H4 (cell line): ENCODE results near the genes TTC39A and DMRTB1.

DNA sequence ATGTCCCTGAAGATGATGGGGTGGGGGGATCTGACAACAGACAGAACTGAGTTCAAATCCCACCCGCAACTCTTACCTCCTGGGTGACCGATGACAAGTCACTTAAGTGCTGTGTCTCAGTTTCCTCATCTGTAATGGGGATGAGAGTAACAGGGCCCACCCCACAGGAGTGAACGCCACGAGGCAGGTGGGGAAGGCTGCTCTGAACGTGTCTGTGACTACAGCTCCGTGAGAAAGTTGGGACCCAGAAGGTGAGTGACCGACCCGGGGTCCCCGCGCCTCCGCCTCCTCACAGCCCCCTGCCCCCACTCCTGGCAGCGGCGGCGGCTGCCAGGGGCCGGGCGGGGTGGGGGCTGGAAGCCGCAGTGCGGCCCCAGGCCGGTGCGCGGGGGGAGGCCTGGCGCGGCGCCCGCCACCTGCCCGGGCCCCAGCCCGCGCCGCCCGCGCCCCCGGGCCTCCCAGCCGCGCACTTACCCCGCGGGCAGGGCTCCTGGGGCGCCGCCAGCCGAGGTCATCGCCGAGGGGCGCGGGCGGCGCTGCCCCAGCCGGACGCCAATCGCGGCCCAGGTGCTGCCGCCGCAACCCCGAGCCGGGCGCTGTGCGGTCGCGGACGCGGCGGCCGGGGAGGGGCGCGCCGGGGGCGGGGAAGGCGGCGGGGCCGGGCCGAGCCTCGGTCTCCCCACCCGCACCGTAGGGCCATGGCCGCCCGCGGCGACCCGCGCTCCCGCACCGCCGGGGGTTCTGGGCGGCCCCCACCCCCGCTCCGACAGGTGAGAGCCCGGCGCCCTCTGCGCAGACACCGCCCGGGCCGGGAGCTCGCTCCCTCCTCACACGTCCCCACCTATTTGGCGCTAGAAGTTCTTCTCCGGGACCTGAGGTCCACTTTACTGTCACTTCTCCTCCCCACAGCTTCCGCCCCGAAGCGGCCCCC, at the start of gene TTC39A:
TTC39A (minus strand) TSS at position 600 of the 931 bp plus-strand sequence.
- RAMPAGE, long total RNA: no peak

DNA sequence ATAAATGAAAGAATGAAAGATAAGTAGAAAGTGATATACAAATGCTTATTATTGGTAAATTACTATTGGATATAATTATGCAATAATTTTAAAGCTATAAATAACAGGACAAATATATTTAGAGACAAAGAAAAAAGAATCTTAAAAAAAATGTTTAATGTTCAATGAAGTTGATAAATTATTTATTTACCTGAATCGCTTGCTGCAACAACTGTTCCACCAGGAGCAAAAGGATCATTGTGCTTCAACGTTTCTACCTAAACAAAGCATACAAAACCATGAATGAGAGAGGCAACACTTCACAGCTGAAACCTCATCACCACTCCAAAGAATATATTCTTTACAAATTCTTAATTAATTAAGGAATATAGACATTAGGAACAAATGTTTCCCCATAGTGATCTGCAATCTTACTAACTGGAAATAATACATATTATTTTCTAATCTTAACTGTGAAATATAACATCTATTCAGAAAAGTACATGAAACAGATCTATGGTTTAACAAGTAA, 63.9 kb upstream of the TTC39A start:
- RAMPAGE, long total RNA: no peak

GRCh38 chr1:51570340-51570972, 46.4 kb upstream of the OSBPL9 start:
- RAMPAGE, long total RNA: no peak

DNA sequence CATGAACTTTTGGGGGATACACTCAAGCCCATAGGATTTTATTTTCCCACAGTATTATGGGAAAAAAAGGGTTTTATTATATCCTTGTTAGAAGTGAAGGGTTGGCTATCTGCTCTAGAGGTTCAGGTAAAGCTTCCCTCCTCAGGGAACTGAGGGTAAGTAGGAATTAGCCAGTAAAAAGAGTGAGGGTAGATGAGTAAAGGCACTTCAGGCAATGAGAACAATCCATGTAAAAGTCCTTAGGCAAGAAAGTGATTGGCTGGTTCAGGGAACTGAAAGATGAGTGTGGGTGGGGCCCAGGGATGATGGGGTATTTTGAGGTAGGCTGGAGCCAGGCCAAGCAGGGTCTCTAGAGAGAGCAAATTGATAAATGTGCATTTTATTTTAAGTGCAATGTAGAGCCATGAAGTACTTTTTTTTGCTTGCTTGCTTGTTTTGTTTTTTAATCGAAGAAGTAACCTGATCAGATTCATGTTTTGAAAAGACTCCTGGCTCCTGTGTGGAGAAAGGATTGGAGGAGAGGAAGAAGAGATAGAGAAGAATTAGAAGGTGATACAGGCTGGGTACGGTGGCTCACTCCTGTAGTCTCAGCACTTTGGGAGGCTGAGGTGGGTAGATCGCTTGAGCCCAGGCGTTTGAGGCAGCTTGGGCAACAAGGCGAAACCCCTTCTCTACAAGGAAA, 26.5 kb downstream of the OSBPL9 start:
- RAMPAGE, long total RNA: no peak

- RAMPAGE, long total RNA: no peak
These were observed 31.5 kb downstream of the OSBPL9 start for GRCh38 chr1:51648233-51648936.

DNA sequence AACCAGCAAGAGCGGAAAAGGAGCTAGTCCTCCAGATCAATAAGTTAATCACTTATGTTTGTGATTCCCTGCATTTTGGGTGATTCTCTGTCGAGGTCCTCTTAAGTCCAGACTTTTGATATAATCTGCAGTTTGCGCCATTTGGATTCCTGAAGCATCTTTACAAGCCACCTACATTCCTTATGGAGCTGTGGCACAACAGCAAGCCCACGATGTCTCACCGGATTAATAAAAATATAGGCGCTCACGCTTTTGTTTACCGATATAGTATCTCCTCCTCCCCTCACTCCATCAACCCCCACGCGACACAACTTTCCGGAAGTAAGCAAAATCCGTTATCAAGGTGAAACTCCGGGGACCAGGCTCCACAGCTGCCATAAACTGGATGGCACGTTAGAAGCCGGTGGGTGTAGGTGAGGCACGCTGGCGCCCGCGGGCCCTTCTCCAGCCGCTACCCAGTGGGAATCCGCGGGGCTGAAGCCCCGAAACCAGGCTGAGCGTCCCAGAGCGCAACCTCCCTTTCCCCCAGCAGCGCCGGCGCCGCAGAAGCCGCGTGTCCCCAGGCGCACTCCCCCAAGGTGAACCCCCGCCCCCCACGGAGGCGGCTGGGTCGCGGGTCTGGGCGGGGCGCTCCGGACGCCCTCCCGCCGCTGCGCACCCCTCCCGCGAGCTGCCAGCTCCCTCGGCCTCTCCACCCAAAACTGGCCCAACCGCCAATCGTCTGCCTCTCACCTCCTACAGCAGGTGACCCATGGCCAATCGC, 112.3 kb downstream of the OSBPL9 start:
- RAMPAGE, long total RNA: no peak

GRCh38 chr1:51976704-51977673, 13.5 kb downstream of the RAB3B start:
- RAMPAGE, long total RNA: no peak

DNA sequence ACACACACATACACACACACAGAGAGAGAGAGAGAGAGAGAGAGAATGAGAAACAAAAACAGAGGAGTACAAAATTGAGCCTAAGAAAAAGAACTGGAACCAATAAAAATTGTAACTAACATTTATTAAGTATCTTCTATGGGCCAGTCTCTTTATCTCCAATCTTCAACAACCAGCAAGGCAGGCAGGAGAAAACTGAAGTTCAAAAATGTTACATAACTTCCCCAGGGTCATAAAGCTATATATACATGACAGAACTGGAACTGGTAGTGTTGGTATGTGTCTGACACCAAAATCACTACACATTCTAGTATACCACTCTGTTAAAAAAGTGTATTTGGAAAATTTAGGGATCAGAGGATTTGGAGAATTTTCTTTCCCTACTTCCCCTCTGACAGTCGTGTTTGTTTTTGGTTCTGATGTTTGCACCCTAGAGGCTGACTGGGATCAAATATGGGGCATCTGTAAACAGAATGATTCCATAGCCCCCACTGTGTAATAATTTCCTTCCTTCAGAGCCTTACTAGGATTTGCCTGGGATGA, 1.0 kb upstream of the ZFYVE9 start:
- RAMPAGE, long total RNA: no peak

DNA sequence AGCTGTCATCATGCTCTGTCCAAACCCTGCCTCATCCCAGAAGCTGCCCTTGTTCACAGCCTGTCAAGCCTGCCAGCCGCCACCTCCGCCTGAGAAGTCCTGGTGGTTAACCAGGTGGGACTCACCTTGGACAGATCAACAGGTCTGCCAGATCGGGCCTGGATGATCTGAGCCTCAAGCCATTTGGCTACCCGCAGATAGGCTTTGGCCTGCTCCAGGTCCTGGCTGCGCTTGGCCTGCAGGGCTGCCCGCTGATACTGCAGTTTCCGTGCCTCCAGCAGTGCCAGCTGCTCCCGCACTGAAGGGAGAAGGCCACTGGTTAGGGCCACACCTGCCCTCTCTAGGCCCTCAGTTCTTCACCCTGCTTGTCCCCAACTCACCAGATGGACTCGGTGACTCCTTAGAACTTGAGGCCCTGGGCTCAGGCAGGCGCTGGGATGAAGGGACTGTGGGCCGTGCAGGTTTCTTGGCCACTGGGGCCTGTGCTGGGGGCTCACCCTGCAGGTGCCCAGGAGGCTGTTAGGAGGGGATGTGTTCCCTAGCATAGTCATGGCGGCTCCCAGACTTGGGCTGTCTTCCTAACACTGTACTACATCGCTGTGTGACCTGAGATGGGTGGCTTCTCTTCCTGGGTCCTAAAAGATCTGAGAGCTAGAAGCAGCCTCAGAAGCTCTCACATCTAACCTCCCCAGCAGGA, 8.5 kb downstream of the CC2D1B start:
- RAMPAGE, long total RNA: no peak

DNA sequence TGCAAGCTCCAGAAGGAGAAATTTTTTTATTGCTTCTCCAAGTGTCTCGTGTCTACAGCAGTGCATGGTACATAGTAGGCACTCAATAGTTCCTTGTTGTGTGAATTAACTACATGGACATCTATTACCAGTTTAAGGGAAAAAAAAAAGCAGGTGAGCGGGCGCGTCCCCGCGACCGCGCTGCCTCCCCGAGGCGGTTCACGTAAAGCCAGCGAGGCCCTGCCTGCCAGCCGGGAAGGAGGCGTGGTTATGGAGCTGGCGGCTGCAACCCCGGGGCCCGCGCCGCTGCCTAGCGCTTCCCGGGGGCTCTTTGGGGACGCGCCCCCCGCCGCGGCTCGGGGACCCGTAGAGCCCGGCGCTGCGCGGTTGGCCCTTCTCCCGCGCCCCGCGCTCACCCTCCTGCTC, 2.3 kb upstream of the CC2D1B start:
- RAMPAGE, long total RNA: no peak

DNA sequence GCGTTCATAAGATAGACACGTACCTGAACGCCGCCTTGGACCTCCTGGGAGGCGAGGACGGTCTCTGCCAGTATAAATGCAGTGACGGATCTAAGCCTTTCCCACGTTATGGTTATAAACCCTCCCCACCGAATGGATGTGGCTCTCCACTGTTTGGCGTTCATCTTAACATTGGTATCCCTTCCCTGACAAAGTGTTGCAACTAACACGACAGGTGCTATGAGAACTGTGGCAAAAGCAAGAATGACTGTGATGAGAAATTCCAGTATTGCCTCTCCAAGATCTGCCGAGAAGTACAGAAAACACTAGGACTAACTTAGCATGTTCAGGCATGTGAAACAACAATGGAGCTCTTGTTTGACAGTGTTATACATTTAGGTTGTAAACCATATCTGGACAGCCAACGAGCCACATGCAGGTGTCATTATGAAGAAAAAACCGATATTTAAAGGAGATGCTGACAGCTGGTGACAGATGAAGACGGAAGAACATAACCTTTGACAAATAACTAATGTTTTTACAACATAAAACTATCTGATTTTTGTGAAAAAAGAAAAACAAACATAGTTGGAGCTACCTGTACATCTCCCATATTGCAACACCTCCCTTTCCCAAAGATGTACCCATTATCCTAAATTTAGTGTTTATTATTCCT, 2.9 kb upstream of the CC2D1B start:
- RAMPAGE, long total RNA: no peak

GRCh38 chr1:52637478-52637961, 4.6 kb downstream of the SHISAL2A start:
- RAMPAGE, long total RNA: no peak

GRCh38 chr1:52821319-52822335, 20.9 kb upstream of the ZYG11A start:
- RAMPAGE, long total RNA: no peak

DNA sequence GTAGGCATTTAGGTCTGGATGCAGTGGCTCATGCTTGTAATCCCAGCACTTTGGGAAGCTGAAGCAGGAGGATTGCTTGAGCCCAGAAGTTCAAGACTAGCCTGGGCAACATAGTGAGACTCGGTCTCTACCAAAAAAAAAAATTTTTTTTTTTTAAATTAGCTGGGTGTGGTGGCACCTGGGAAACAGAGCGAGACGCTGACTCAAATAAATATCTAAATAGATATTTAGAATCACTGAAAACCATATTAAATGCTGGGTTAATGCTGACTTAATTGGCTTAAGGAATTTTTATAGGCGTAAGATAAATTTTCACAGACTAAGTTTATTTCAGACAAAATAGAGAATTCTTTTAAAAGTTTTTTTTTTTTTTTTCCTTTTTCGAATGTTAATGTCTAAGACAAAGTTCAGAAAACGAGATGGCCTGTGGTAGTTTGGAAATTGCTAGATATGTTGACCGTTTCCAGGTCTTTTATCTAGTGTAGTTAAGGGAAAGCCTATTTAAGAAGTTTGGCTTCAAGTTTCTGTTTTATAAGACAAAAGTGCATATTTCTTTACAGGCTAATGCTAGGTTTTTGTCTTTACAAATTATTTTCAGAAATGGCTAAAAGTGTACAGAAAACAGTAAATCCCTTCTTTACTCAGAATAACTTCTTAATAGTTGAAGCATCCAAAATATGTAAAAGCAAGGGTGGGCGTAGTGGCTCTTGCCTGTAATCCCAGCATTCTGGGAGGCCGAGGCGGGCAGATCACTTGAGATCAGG, 19.2 kb upstream of the ZYG11A start:
- RAMPAGE, long total RNA: no peak

GRCh38 chr1:53126111-53126423, 16.4 kb downstream of the SLC1A7 start:
- RAMPAGE, long total RNA: no peak

DNA sequence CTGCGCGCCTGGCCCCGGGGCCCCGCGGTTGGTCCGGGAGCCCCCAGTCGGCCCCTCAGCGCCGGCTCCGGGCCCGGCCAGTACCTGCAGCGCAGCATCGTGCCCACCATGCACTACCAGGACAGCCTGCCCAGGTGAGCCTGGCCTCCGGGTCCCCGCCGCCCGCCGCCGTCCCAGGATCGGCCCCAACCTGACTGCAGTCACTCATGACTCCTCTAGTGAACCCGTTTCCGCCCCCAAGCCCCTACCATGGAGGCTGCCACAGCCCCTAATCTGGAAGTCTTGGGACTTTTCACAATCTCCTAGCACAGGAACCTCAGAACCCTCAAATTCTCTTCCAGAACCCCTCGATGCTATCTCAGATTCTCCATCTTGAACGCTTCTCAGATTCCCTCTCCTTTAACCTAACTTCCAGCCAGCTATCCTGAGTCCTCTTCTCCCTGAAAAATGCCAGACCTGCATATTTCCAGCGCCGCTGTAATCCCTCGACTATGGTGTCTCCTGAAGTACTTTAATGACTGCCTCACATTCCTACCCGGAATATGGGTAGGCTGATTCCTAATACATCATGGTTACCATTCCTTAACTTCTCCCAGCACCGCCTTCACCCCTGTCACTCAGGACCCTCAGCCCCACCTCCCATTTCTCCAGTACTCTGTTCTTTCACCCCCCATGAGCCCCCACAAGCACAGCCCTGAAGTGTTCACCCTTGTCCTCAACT, 498 bp downstream of the CPT2 start:
- RAMPAGE, long total RNA: no peak

DNA sequence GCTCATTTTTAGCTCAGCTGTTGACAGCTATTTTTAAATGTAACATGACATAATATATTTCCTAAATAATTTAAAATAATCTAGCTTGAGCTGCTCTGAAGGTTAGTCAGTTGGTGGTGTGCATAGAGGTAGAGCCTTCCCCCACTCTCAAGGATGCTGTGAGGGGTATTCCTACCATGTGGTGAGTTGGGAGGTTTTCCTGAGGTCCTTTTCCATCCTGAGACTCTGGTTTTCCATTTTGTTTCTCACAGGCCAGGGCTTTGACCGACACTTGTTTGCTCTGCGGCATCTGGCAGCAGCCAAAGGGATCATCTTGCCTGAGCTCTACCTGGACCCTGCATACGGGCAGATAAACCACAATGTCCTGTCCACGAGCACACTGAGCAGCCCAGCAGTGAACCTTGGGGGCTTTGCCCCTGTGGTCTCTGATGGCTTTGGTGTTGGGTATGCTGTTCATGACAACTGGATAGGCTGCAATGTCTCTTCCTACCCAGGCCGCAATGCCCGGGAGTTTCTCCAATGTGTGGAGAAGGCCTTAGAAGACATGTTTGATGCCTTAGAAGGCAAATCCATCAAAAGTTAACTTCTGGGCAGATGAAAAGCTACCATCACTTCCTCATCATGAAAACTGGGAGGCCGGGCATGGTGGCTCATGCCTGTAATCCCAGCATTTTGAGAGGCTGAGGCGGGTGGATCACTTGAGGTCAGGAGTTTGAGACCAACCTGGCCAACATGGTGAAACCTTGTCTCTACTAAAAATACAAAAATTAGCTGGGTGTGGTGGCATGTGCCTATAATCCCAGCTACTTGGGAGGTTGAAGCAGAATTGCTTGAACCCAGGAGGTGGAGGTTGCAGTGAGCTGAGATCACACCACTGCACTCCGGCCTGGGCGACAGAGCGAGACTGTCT, 7.2 kb downstream of the CZIB start:
- RAMPAGE, long total RNA: no peak

GRCh38 chr1:53459116-53459451, at the start of gene DMRTB1:
DMRTB1 (plus strand) TSS chr1:53459399.
- RAMPAGE, long total RNA: no peak

- RAMPAGE, long total RNA: no peak
These were observed 452 bp downstream of the DMRTB1 start for GRCh38 chr1:53459452-53460249.

- RAMPAGE, long total RNA: no peak
These were observed 35.5 kb downstream of the LDLRAD1 start for GRCh38 chr1:53982057-53983303.